Endometrial microvascular endothelial cells (primary cell): ENCODE measurements around the gene TNRC6B.

GRCh38 chr22:40055471-40056091 lies 60.8 kb downstream of the FAM83F start:
- RAMPAGE, long total RNA = no peak

DNA sequence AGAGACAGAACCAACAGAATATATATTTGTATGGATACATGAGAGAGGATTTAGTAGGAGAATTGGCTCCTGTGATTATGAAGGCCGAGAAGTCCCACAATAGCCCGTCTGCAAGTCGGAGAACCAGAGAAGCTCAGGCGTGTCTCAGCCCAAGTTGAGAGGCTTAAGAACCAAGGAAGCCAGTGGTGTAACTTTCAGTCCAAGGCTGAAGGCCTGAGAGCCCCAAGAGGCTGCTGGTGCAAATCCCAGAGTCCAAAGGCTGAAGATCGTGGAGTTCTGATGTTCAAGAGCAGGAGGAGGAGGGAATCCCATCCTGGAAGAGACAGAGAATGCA lies 72.6 kb downstream of the FAM83F start:
- RAMPAGE, long total RNA = no peak

GRCh38 chr22:40116834-40117210 lies 60.9 kb upstream of the TNRC6B start:
- RAMPAGE, long total RNA = no peak

- RAMPAGE, long total RNA = no peak
Measured at GRCh38 chr22:40128899-40129651, 48.6 kb upstream of the TNRC6B start.

- RAMPAGE, long total RNA = start-site peak on the plus strand at chr22:40177924-40177931, 99 and 98 reads in 2 replicates
Measured at GRCh38 chr22:40177504-40178164, at the start of gene TNRC6B. Gene TNRC6B (plus strand): TSS chr22:40177925.

DNA sequence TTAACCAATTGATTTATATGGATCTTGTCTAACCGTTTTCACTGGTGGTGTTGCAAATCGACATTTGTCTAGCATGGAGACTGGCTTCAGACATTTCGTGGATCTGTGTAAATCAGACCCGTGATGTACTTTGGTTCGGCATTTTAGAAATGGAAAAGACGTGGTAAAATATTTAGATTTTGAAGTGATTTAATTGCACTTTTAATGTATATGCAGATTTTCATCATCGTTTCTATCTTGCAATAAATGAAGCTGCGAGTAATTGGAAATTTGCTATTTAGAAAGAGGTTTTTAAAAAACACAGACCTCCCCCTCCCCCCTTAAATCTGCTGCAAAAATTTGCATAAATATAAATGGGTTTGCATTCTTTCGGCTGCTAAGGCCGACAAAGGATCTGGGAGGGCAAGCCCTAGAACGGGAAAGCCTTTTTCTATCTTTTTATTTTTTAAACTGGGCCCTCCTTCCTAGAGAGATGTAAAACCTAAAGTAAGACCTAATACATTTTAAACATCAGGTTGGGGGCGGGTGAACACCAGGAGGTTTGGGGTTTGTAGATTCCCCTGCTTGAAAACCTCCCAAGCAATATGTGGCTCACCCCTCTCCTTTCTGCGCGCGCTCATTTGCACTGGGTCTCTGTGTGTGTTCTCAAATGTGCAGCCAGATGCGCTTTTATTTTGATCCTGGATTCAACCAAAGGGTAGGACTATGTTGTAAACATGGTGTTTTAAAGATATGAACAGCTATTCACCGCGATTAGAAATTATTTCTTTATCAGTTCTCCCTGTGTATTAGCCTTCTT lies 639 bp downstream of the TNRC6B start:
- RAMPAGE, long total RNA = no peak

DNA sequence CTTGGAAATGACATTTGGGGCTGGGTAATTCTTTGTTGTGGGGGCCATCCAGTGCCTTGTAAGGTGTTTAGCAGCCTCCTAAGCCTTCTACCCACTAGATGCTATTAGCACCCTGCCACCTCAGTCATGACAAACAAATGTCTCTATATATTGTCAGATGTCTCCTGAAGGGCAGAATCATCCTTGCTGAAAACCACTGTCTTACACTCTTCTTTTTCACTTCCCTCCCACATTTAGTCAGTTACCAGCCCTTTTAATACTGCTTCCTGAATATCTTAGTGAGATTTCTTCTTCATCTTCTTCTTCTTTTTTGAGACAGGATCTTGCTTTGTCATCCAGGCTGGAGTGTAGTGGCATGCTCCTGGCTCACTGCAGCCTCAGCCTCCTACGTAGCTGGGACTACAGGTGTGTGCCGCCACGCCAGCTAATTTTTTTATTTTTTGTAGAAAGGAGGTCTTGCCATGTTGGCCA lies 33.1 kb downstream of the TNRC6B start:
- RAMPAGE, long total RNA = no peak

DNA sequence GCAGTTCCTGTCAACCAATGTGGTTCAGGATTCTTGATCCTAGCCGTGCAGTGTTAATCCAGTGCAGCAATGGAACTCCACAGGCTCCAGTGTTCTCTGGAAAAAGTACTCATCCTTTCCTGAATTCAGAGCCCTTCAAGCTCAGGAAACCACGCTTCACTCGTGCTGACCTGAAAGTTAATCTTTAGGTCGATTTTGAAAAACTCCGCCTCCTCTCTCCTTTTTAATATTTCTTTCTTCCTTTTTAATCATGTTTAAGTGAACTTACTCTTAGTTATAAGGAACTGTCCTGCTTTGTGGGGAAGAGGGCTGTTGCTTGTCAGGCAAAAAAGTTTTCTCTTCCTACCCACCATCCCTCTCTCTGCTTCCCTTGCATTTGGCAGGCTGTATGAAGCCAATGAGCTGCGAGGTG lies 14.3 kb upstream of the ADSL start:
- RAMPAGE, long total RNA = no peak

- RAMPAGE, long total RNA = no peak
Measured at GRCh38 chr22:40519662-40519861, 117.0 kb downstream of the MRTFA start.

DNA sequence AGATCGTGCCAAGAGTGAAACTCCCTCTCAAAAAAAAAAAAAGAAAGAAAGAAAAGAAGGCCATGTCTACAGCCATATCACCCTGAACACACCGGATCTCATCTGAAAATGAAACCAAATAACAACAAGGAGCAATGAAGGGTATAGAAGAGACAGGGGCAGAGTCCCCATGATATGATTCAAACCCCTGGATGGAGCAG lies 11.0 kb upstream of the MRTFA start:
- RAMPAGE, long total RNA = no peak

GRCh38 chr22:40684586-40685235 lies 5.4 kb downstream of the MCHR1 start:
- RAMPAGE, long total RNA = no peak

GRCh38 chr22:40739850-40740452 lies 60.7 kb downstream of the MCHR1 start:
- RAMPAGE, long total RNA = no peak

DNA sequence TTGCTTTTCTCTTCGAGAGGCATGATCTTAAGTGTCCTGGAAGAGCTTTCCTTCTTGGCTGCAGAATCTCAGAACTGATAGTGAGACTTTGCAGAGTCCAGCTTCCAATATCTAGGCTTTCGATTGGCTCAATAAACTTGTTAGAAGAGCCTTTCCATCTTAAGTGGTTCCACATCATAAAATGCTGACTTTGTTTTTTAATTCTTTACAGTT lies 15.5 kb upstream of the DNAJB7 start:
- RAMPAGE, long total RNA = no peak

- RAMPAGE, long total RNA = no peak
Measured at GRCh38 chr22:41092975-41093224, 508 bp downstream of the EP300 start.

DNA sequence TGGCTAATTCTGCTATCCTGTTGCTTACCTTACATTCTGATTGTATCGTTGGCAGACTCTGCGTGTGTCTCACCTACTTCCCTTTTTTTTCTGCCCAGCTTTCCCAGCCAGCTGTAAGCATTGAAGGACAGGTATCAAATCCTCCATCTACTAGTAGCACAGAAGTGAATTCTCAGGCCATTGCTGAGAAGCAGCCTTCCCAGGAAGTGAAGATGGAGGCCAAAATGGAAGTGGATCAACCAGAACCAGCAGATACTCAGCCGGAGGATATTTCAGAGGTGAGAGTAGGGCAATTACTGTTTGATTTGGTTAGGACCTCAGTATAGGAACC lies 53.4 kb upstream of the L3MBTL2 start:
- RAMPAGE, long total RNA = no peak

DNA sequence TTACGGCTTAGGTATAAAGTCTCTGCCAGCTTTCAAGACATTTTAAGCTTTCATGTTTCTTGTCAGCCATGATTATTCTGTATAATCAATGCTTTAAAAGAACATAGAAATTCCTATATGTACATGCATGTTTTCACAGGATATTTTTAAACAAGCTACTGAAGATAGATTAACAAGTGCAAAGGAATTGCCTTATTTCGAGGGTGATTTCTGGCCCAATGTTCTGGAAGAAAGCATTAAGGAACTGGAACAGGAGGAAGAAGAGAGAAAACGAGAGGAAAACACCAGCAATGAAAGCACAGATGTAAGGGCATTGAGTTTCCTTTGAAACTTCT lies 32.8 kb upstream of the L3MBTL2 start:
- RAMPAGE, long total RNA = no peak

DNA sequence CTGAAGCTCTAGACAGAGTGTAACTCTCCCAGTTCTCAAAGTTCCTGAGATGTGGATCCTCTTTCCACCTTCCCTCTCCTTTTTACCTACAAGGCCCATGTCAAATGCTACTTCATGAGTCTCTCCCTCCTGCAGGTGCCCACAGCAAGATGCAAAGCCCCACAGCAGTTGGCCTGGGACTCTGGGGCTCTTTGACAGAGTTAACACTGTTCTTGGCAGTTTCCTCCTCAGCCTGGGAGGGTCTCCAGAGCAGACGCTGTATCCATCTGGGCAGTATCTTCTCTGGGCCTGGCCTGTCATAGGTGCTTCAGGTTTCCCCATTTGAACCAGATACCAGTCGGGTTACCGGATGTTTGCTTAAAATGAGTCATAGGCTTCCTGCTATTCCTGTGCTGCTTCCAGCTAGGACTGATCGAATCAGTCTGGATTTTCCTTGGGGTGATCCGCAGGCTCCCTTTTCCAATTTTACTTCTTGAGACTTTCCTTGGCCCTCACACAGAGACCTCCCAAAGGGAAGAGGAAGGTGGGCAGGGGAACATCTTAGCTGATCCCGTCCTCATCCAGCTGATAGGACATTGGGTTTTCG lies 2.2 kb upstream of the RANGAP1 start:
- RAMPAGE, long total RNA = no peak

- RAMPAGE, long total RNA = no peak
Measured at GRCh38 chr22:41401931-41402943, 20.5 kb downstream of the TEF start.

DNA sequence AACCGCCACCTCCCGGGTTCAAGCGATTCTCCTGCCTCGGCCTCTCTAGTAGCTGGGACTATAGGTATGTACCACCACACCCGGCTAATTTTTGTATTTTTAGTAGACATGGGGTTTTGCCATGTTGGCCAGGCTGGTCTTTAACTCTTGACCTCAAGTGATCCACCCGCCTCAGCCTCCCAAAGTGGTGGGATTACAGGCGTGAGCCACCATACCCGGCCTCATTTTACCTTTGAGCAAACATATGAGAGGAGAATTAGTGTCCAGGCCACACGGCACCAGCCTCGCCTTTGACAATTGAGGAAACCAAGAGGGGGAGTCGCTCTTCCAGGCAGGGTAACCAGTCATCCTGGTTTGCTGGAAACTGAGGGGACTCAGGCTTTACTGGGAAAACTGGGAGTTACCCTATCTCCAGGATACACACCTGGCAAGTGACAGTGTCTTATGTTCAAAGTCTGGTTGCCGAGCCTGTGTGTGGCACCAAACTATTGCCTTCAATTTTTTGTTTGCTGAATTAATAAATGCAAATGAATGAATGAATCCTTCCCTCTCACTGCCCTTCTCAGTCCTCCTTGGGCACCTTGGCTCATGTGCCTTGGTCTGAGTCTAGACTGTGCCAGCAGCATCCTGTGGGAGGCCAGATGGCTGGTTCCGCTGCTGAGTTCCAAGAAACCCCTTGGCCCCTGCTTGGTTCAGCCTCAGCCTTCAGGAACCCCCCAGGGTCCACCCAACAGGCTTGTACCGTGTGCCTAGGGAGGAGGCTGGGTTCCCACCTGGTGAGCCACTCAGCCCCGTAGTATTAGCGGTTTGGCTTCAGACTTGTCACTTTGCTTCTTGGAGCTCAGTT lies 31.2 kb downstream of the TOB2 start:
- RAMPAGE, long total RNA = no peak

DNA sequence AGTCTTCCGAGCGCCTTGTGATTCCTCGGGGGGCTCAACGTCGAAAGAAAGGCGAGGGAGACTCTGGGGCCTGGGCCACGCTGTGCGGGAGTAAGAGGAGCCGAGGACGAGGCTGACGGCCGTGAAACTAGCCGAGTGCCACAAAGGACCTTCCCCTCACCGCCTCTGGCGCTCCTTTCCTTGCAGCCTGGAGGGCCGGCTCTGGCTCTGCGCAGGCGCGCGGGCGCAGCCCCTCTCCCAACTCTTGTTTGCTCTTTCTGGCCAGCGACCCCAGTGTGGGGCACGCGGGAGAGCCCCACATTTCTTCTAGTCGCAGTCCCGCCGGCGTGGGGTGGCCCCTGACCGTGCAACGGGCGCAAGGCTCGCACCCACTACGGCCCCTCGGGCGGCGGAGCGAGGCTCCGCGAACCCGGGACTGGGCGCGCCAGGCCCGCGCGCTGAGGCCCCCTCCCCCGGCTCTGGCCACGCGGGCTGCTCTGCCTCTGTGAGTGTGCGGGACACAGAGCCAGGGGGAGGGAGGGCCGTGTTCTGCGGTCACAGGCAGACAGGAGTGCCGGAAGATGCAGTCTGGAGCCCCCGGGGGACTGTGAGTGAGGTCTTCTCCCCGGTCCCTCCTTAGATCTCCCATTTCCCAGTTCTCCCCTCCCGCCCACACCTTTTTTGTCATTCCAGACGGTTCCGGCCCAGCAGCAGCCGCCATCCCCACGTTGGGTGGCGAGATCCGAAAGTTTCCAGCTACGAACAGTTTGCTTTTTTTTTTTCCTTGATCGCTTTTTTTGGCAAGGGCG lies 1.0 kb upstream of the TOB2 start:
- RAMPAGE, long total RNA = no peak